Non-pigmented ciliary epithelial cell (primary cell): Measurements from ENCODE around the gene ICA1.

- RRBS: no CpG with 5 or more reads among the region's 4 CpGs
Measured at GRCh38 chr7:7808116-7808758, 89.8 kb upstream of the RPA3 start.

- RRBS: no CpG with 5 or more reads among the region's 3 CpGs
Measured at GRCh38 chr7:7882508-7883111, 86.0 kb upstream of the GLCCI1 start.

DNA sequence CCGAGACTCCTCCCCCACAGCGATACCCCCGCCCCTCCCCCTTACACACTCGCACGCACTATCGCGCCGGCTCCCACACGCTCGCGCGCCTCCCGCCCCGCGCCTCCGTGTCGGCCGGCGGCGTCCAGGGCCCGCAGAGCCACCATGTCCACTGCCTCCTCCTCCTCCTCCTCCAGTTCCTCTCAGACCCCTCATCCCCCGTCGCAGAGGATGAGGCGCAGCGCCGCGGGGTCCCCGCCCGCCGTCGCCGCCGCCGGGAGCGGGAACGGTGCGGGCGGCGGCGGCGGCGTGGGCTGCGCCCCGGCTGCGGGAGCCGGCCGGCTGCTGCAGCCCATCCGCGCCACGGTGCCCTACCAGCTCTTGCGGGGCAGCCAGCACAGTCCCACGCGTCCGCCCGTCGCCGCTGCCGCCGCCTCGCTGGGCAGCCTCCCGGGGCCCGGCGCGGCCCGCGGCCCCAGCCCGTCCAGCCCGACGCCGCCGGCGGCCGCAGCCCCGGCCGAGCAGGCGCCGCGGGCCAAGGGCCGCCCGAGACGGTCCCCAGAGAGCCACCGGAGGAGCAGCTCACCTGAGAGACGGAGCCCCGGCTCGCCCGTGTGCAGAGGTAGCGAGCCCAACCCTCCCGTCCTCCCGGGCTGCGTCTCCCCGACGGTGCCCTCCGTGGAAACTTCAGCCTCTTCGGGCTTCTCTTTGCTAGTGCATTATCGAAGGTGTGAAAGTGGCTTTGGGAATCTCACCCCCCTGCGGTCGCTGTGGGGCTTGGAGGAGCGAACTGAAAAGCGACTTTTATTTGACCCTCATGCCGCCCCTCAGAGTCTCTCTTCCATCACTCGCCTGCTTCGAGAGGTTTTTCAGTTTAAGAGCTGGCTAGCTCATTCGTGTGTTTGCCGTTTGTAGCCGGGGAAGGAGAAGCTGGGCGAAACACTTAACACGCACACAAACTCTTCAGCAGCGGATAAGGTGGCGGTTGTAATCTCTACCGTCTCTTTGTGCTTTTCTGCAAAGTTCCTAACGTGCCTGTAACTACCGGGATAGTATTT lies 929 bp downstream of the GLCCI1 start:
- RRBS: 2% methylated on average over 47 of the region's 112 CpGs

- RRBS: no CpG with 5 or more reads among the region's 13 CpGs
Measured at GRCh38 chr7:8143432-8144440, 118.2 kb downstream of the ICA1 start.

- RRBS: no CpG with 5 or more reads among the region's 13 CpGs
Measured at GRCh38 chr7:8176097-8177138, 85.5 kb downstream of the ICA1 start.

GRCh38 chr7:8188339-8188826 lies 73.6 kb downstream of the ICA1 start:
- RRBS: no CpG with 5 or more reads among the region's 4 CpGs

GRCh38 chr7:8214220-8215121 lies 47.5 kb downstream of the ICA1 start:
- RRBS: no CpG with 5 or more reads among the region's 12 CpGs

GRCh38 chr7:8232496-8233357 lies 29.2 kb downstream of the ICA1 start:
- RRBS: no CpG with 5 or more reads among the region's 6 CpGs

DNA sequence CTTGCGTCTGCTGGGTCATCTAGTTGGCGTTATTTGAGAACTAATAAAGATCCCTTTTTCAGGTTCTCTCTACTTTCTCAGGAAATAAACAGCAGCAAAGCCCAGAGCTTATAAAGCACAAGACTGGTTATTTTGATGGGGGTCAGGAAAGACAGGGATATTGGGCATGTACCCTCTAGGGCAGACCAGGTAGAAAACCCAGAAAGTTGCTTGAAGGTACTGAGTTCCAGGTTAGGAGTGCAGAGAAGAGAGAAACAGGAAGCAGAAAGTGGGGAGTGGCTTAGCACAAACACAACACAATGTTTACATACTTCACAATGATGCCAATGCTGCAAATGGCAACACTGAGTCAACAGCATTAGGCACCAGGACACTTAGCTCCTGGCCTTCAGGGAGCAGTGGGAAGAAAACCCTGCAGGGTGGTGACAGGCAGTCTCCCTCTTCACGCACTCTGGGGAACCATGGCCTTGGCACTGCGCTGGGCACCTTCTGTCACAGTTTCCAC lies 7.4 kb downstream of the ICA1 start:
- RRBS: no CpG with 5 or more reads among the region's 4 CpGs

- RRBS: 3% methylated on average over 50 of the region's 90 CpGs
Measured at GRCh38 chr7:8261734-8262437, at the start of gene ICA1. Gene ICA1, minus strand, starts transcription at chr7:8262167.

GRCh38 chr7:10156902-10157410 lies 783.0 kb downstream of the NDUFA4 start:
- RRBS: no CpG with 5 or more reads among the region's 5 CpGs

DNA sequence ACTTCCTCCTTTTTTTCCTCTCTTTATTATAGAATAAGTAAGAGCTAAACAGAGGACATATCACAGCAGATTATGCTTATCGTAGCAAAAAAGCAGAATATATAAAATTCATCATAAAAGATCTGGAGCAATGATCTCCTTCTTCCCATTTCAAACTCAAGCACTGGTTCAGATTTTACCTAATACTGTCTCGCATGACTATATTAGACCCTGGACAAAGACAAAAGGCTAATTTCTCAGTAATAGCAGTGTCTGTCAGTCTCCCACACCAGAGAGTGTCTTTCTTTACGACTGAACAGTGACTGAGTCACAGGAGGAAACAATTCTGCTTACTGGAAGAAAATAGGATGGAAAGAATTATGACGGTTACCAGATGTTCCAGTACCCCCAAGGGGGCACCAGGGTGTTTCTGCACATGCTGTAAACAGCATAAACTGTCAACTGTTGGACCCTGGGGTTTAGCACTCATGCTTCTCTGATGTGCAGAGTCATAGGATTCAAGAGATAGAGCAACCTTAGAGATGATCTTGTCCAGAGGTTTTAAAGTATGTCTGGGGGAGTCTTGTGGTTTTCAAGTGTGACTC lies 291.8 kb downstream of the THSD7A start:
- RRBS: no CpG with 5 or more reads among the region's 4 CpGs

DNA sequence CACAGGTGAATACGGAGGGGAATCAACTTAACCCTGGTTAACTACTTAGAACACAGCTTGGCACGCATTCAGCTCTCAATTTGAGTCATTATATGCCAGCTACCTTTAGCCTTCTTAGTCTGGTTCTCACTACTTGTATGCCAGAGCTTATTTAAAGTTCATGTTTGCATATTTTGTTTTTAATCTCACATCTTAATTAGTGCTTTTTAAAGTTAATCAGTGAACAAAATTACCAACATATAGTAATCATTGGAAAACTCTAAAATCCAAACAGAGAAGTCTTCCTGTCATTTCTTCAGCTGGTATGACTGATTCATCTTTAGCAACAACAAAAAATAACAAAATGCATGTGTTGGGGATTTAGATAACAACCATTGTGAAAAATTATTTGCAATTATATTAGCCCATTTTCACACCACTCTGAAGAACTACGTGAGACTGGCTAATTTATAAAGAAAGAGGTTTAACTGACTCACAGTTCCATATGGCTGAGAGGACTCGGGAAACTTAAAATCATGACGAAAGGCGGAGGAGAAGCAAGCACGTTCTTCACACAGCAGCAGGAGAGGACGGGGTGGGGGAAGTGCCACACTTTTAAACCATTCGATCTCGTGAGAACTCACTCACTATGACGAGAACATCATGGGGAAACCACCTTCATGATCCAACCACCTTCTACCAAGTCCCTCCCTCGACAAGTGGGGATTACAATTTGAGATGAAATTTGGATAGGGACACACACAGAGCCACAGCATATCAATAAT lies 80.5 kb downstream of the VWDE start:
- RRBS: no CpG with 5 or more reads among the region's 12 CpGs

- RRBS: 100% methylated on average over 6 of the region's 31 CpGs
Measured at GRCh38 chr7:12556386-12556734, 14.2 kb upstream of the SCIN start.

- RRBS: no CpG with 5 or more reads among the region's 5 CpGs
Measured at GRCh38 chr7:12691625-12692413, 4.4 kb downstream of the ARL4A start.

- RRBS: no CpG with 5 or more reads among the region's 1 CpG
Measured at GRCh38 chr7:14207333-14207614, 217.8 kb upstream of the ETV1 start.

GRCh38 chr7:14278636-14279214 lies 289.3 kb upstream of the ETV1 start:
- RRBS: no CpG with 5 or more reads among the region's 21 CpGs

GRCh38 chr7:14351053-14351536 lies 361.6 kb upstream of the ETV1 start:
- RRBS: no CpG with 5 or more reads among the region's 5 CpGs

GRCh38 chr7:14780975-14781385 lies 121.6 kb downstream of the DGKB start:
- RRBS: no CpG with 5 or more reads among the region's 2 CpGs